ENCODE measurements around the gene TSNAX.

- PRO-cap: no peak
- RAMPAGE, long total RNA: no peak
Observed at GRCh38 chr1:231526417-231527298, 1.8 kb upstream of the TSNAX start.

GRCh38 chr1:231528098-231529037 is at the start of gene TSNAX:
Gene TSNAX, plus strand, starts transcription at chr1:231528669.
- PRO-cap: no peak
- RAMPAGE, long total RNA: start-site peak on the minus strand at chr1:231528539-231528567, 27 and 39 reads in 2 replicates

GRCh38 chr1:231555406-231556073 is 27.1 kb downstream of the TSNAX start:
- PRO-cap: no peak
- RAMPAGE, long total RNA: no peak

DNA sequence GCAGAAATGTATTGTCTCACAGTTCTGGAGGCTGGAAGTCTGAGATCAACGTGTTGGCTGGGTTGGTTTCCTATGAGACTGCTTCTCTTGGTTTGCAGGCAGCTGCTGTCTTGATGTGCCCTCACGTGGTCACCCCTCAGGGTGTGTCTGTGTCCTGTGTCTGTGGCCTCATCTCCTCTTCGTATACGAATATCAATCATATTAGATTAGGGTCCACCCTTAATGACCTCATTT is 21.2 kb upstream of the DISC1 start:
- PRO-cap: no peak
- RAMPAGE, long total RNA: no peak

- PRO-cap: no peak
- RAMPAGE, long total RNA: no peak
Observed at GRCh38 chr1:231843082-231843597, 216.6 kb downstream of the DISC1 start.

DNA sequence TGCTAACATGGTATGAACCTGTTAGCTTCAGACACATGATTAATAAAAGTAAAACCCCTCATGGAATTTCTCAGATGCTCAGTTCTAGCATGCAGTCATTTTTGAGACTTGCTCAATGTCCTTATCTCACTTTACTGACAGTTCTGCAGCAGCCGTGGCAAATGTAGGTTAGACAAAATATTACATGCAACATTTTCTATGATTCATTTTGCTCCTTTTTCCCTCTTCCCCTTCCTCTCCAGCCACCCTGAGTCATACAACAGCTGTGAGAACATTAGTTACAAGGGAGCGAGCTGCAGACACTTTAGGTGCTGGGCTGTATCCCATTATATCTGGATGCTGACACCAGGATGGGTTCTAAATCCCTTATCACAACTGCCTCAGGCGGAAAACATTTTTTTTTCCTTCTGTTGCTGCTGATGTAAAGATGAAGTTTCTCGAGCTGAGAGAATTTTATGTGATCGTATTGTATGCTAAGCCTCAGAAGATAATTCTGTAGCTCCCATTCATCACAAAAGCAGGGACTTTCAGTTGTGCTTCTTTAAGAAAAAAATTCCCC is 344.8 kb downstream of the DISC1 start:
- PRO-cap: no peak
- RAMPAGE, long total RNA: no peak

DNA sequence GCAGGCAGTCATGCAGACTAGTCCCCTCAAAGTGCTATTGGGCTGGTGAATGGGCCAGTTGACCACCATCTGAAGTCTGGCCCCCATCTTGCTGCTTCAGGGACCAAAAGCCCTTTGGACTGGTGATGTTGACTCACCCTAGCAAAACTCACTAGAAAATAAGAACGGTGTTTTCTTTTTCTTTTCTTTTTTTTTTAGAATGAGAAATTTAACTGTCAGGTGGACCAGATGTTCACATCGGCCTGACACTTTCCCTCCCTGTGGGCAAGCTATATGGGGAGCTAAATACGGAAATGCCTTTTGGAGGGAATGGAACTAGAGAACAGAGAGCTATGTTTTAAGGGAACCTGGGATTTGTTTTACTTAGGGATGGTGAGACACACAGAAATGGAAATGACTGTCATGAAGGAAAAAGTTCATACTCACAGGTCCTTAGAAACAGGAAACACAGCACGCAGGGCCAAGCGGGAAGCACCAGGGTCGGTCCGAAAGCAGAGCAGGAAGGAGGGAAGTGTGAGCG is 256.5 kb downstream of the SIPA1L2 start:
- PRO-cap: no peak
- RAMPAGE, long total RNA: no peak

- PRO-cap: no peak
- RAMPAGE, long total RNA: no peak
Observed at GRCh38 chr1:232376835-232377171, 253.1 kb downstream of the SIPA1L2 start.

DNA sequence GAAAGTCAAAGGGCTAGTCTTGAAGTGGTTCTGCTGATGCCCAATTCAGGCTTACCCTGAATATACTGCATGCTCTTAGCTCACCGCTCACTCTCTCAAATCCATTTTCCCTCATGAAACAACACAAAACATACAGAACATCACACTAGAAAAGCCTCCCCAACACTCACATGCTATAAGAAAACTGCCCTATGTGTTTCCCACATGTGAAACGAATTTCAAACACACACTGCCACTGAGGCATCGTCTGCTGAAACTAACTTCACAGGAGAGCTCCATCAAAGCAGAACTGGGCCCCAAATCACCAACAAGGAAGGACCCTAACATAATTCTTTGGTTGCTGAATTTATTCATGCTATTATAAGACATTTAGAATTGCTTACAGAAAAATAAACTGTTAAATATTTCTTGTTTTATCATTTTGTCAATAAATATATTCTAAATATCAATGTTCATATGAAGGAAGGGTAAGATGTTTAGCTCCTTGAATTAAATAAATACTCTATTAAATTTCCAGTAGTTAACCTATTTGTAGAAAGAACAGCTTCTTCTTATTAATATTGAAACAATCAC is 33.7 kb downstream of the SIPA1L2 start:
- PRO-cap: no peak
- RAMPAGE, long total RNA: no peak

- PRO-cap: no peak
- RAMPAGE, long total RNA: no peak
Observed at GRCh38 chr1:232764403-232764939, 40.7 kb upstream of the MAP10 start.

DNA sequence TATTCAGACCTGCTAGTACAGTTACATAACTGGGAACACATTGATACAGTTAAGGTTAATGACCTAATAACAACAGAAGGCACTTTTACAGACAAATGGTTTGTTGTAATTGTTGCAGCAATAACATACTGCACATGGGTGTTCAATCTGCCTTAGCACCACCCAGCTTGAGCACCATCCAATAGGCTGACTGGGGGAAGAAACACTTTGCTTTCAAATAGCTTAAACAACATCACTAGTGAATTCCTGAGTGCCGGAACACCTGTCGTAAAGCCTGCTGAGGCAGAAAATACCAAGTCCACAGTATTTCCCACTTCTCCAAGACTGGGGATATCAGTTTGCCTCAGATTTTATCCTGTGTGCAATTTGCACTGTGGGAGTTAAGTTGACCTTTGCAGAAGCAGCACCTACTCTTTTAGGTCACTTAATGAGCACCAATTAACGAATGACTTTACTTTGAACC is 40.2 kb upstream of the MAP10 start:
- PRO-cap: no peak
- RAMPAGE, long total RNA: no peak

DNA sequence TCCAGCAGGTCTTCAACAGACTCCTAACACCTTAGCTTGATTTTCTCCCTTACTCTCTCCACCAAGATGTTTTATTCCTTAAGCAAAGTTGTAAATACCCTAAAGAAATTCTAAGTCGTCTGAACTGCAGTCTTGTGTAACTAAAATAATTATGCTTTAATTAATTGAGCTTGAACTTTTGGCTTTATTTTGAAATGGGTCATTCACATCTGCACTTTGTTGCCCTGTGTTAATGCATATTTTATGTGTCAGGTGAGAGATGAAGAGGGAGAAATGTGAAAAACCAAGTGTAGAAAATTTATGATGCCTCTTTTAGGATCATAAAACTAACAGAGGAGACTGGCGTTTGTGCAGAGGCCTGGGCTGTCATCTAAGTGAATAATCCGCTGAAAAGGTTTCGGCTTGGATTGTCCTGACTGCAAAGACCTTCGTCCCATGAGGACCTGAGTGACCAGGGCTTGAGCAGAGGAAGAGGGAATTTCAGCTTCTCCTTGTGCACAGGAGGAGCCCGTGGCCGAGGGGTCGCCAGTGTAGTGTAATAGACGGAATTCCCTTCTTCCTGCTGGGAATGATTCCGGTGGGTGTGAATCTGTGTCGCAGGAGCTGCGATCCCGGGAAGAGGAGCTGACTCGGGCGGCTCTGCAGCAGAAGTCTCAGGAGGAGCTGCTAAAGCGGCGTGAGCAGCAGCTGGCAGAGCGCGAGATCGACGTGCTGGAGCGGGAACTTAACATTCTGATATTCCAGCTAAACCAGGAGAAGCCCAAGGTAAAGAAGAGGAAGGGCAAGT is 34.1 kb downstream of the MAP3K21 start:
- PRO-cap: no peak
- RAMPAGE, long total RNA: no peak

DNA sequence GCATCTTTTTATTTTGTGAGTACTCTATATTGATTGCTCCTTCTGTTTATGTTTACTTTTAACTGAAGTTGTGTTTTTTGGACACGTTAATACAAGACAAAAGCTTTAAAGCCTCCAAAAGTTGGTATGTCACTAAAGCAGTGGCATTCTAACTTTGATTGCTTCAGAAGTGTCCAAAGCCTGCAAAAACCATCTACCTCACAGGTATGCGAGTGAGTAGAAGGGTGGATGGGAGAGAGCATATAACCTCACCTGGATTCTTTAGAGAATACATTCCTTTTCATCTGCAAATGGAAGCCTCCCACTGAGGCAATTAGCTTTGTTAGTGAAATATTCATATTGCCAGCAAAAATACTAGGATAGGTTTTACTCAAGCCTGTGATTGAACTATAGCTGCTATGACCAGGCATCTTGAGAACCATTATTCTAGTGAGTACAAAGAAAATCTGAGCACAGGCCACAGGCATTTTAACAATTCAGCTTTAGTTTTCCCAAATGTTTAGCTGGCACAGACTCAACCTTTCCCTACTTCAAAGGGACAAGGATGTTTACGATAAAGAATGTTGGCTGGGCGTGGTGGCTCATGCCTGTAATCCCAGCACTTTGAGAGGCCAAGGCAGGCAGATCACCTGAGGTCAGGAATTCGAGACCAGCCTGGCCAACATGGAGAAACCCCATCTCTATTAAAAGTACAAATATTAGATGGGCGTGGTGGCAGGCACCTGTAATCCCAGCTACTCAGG is 39.7 kb downstream of the MAP3K21 start:
- PRO-cap: no peak
- RAMPAGE, long total RNA: no peak

DNA sequence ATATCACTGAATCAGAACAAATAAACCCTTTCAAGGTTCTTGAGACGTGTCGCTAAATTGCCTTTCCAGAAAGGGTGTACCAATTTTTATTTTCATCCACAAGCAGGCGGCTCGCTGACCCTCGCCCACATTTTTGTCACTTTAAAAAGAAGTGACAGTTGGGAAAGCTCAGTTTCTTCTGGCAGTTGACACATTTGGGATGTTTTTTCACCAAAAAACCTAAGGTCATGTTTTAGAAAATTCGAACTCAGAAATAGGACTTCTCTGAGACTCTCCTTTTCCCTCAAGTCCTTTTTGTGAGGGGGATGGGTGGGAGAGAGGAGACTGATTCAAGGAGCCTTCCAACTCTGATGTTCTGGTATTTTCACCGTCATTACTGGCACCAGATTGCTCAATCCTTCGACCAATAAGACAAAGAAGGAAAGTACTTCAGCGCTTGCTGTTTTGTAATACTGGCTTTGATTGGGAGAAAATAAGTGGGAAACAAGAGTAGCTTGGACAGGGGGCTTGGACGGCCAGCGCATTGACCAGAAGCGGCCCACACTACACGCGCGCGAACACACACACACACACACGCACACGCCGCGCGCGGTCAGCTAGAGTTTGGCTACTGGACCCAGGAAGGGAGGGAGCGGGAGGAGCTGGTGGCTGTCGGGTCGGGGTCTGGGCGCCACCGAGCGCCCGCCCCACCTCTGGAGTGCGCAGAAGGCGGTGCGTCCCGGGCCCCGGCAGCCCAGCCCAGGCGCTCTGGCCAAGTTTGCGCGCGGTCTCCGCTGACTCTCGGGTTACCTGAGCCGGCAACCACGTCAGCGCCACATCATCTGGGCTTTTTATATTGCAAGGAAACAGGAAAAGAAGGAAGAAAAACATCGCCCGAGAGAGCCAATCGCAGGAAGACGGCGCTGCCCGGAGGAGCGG is 531 bp upstream of the KCNK1 start:
- PRO-cap: no peak
- RAMPAGE, long total RNA: no peak

GRCh38 chr1:233635899-233636759 is 22.2 kb downstream of the KCNK1 start:
- PRO-cap: no peak
- RAMPAGE, long total RNA: no peak

DNA sequence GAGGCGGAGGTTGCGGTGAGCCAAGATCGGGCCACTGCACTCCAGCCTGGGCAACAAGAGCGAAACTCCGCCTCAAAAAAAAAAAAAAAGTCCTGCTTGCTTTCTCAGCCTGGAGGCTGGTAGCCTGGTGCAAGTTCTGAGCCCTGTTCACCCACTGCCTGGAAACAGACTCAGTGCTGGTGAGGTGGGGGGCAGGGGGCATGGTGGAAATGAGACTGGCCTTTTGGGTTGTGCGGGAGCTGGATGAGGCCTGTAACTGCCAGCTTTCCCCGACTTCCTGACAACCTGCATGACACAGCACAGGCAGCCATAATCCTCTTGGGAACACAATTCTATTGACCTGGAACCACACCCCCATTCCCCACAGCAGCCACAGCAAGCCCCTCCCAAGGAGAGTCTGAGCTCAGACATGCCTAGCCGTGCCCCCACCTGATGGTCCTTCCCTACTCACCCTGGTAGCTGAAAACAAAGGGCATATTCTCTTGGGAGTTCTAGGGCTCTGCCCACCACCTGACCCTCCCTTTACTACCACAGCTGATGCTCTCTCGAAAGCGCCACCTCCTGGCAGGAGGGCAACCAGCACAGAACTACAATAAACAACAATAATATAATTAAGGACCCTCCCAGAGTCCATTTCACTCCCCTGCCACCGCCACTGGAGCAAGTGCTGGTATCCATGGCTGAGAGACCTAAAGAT is 184.9 kb upstream of the COA6 start:
- PRO-cap: no peak
- RAMPAGE, long total RNA: no peak

DNA sequence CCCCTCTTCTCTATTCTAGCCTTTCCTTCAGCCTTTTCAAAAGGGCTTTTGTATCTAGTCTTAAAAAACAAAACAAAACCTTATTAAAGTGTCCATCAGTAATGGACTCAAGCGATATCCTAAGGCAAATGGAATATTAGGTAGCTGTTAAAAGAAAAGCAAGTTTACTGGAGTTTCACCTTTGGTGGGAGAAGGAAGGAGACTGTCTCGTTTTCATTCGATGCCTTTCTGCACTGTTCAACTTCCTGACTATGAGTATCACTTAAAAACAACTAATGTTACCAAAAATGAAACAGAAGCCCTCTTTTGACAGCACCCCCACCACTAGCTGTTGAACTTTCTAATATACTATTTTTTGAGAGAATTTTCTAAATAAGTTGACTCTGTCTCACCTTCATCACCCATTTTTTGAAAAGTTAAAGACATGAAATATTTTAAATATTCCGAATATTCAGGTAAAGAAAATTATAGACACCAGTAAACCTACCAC is 28.8 kb downstream of the COA6 start:
- PRO-cap: no peak
- RAMPAGE, long total RNA: no peak

- PRO-cap: no peak
- RAMPAGE, long total RNA: no peak
Observed at GRCh38 chr1:234515348-234516214, 36.6 kb upstream of the TARBP1 start.

- PRO-cap: no peak
- RAMPAGE, long total RNA: no peak
Observed at GRCh38 chr1:234536236-234536533, 57.2 kb upstream of the TARBP1 start.

DNA sequence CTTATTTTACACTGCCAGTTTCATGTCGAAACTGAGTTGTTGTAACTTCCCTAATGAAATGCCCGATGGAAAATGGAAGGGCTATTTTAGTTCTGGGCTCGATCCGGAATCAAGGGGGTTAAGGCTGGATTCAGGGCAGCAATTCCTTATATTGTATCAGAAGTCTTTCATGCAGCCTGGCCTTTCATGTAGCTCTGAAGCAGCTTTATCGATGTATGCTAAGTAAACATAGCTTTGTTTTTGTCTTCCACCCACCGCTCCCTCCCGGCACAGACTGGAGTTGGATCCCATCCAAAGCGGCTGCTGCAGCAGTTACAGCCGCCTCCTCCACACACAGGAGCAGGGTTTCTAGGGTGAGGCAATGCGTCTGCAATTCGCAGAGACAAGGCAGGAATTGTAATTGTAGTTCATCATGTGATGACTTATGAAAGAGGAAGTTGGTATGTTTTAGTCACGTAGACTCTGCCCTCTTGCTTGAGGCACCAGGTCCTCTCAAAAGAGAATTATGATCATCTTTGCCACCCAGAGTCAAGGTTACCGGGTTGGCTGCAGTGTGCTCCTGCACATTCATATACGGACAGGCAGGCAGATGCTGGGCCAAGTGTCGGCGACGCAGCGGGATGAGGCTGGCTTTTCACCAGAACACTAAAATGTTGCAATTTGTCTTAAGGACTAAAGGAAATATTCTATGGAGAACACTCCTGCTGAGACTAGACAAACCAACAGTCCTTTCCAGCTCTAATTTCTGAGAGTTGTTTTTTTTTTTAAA is 2.6 kb upstream of the IRF2BP2 start:
- PRO-cap: no peak
- RAMPAGE, long total RNA: no peak

Measured in spinal cord (tissue), 3 donors.